ENCODE measurements around a stretch of chr3.

DNA sequence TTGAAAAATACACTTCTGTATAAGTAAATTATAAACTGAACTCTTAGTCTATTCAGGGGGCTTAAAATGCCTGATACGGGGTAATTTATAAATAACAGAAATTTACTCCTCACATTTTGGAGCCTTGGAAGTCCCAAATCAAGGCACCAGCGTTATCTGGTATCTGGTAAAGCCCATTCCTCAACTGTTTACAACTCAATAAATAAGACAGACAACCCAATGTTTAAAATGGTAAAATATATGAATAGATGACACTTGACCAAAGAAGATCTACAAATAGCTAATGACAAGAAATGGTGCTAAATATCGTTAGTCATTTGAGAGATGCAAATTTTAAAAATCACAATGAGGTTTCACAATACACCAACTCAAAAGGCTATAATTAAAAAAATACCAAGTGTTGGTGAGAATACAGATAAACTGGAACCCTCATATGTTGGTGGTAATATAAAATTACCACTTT, 434.3 kb downstream of the SHQ1 start:
- PRO-cap, result no peak

GRCh38 chr3:72452680-72453068, 395.6 kb downstream of the SHQ1 start:
- PRO-cap, result unidirectional peak, minus-strand start at chr3:72452838; unidirectional peak, minus-strand start at chr3:72452925

DNA sequence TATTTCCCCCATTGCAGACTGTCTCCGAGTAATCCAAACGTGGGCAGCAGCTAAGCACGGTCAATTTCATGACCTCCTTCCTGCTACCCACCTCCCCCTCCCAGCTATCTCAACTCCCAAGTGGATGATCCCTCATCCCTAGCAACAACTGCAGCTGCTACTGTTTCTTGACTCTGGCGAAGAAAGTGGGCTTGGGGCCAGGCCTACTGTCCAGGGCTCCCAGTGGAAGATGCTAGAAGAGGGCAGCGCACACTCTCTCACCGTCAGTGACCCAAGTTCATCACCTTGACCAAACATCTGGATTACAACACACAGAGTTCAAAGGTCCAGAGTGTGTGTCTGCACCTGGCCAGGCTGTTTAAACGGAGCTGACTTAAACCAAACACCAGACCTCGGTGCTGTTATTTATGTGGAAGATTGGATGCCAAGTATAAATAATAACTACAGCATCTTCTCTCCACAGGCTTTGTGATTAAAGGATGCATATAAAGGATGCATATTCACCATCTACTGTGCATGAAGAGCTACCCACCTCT, 385.6 kb downstream of the SHQ1 start:
- PRO-cap, result no peak

DNA sequence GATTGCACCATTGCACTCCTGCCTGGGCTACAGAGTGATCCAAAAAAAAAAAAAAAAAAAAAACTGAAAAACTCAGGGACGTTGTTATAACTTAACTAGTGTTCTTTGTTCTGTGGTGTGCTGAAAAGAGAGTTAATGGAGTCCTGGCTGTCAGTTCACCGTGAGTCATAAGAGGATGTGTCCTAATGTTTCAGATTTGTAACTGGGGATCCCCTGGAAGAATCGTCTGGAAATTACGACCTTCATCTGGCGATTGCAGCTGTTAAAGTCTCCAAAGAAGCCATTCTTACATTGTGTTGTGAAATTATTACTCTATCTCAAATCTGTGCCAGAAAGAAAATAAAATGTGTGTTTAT, 1.0 kb upstream of the GXYLT2 start:
- PRO-cap, result no peak

GRCh38 chr3:72953409-72953954, 43.1 kb upstream of the PPP4R2 start:
- PRO-cap, result no peak

DNA sequence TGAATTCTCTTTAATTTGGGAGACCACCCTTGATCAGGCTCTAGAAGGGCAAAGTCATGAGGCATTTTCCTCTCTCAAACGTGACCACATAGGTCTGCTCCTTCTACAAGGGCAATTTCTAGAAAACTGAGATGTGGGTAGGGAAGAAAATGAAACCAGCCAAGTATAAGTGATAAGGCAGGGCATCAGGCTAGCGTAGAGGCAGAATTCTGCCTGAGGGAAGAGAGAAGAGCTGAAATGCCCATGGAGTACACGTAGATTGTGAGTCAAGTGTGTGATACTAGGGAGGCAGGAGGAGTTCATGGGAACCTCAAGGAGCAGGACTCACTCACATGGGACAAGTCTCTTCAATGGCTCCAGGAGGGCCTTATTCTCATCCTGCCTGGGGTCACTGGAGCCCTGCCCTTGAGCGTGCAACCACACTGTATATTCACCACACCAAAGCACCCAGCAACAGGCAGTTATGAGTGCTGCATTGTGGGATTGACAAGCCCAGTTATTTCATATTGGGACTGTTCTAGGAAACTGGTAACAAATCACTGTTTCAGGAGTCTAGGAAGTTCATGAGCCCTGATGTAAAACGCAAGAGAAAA, 34.8 kb upstream of the PPP4R2 start:
- PRO-cap, result no peak

DNA sequence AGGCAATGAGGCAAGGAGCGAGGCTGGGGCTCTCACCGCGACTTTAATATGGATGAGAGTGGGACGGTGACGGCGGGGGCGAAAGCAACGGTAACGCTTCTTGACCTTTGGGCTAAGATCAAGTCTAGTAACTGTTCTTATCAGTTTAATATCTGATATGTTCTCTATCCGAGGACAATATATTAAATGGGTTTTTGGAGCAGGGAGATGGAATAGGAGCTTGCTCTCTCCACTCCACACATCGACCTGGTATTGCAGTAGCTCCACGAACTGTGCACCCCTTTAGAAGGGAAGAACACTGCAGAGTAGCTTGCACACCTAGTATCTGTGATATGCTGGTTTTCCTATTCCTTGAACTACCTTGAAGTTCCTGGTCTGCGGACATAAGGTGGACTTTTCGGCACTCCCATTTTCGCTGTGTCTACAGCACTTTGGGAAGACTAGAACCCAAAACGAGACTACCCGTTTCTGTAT, 49.5 kb downstream of the EBLN2 start:
- PRO-cap, result no peak

DNA sequence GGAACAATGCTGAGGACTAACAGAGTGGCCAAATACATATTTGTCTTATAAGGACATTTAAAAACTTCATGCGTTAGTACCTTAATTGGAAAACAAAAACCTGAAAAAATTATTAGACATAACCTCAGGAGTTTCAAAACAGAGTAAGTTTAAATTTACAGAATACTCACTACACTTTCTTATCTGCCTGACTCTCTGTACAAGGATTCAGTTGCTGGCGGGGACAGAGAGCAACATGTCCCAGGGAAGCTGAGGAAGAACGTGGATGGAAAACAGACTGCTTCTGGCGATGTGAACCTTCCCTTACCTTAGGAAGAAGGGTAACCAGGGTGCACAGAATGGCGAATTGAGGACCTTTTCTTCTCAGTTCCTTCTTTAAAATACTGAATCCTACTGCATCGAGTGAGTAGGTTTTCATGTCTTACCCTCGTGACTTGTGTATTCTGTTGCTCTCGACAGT, 178.3 kb downstream of the PDZRN3 start:
- PRO-cap, result no peak

- PRO-cap, result no peak
These were observed 121.0 kb downstream of the PDZRN3 start for GRCh38 chr3:73503818-73504039.

DNA sequence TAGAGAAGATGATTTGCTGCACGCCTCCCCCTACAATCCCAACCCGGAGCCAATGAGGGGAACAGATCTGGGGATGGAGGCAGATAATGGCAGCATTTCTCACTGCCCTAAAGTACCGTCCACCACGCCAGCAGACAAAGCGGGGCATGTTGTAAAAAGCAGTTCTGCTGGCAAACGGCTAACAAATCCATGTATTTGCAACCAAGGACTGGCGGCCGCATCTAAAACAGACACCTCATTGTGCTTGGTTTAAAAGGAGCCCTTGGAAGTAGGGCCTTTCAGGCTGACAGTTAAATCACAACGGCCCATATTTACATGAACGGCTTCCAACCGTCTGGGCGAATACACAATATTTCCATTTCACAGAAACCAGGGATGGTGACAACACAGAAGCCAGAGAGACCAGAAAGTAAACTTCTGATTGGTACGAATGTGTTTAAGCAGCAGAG, 113.2 kb downstream of the PDZRN3 start:
- PRO-cap, result no peak

DNA sequence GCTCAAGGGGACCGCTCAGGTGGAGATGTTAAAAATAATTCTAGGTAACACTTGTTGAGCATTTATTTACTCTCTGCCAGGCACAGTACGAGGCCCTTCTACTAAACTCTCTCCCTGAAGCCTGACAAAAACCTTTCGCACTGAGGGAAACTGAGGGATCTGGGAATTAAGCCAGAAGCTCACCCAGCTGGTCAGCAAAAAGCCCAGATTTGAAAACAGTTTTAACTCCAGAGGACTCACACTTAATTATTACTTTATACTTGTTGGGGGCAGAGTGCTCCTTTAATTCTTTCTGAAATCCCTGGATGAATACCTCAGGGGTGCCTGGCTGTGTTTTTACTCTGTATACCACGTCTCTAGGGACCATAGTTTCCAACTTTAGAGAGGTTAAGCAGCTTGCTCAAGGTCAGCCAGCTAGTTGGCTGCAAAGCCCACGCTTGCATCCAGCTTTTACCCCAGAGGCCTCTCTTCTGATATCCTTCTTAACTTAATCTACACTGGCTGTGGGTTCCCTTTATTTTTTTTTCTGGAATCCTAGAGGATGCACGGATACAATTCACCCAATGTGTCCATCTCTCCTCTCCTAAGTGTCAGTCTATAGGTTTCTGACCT, 1.5 kb downstream of the PDZRN3 start:
- PRO-cap, result no peak

- PRO-cap, result no peak
These were observed 34.2 kb upstream of the PDZRN3 start for GRCh38 chr3:73658719-73659466.

DNA sequence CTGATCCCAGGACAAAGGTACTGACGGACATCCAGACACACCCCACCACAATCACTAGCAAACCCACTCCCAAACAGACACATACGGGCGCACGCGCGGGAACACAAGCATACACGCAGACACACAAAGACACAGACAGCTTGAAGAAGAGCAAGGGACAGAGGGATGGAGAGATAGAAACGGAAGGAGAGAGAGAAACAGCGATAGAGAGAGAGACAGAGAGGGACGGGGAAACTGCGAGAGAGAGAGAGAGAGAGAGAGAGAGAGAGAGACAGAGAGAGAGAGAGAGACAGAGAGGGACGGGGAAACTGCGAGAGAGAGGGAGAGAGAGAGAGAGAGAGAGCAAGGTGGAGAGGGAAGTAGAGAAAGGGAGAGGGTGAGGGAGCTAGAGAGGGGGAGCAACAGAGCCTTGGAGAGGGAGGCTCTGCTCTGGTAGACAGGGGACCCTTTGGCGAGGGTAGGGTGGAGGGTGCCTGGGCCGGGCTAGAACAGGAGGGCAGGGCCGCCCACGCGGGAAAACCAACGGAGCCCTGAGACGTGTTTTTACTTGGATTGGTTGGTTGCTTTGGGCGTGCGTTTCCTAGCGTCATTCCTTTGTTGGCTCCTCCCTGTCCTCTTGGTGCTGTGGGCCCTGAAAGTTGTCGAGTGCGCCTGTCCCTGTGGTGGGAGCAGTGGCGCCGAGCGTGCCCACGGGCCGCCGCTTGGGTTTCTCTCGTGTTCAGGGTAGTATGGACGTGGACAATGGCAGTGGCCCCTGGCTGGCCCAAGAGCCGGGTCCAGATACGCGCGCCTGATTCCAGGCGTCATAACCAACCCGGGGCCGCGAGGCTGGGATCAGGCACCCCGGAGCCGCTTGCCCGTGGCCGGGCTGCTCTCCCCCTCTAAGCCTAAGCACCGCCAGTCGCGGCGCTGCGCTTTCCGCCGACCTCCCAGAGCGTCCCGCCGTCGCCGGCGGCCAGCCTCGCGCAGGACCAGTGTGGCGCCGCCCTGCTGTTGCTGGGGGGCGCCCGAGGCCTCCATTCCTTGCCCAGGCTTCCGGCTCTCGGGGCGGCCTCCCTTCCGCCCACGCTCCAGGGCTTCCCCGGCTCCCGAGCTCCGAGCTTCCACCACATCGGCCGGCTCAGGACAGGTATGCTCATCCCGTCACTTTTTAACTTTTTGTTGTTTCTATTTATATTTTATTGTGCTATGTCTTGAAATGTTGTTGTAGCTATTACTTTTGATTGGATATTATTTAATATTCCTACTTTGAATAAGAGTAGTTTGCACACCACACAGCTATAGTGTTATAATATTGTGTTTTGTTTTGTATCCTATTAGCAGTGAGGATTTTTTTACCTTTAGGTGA, 8.0 kb downstream of the FRG2C start:
- PRO-cap, result bidirectional peak, plus-strand start at position 654 of the sequence, minus-strand start at position 450 of the sequence

DNA sequence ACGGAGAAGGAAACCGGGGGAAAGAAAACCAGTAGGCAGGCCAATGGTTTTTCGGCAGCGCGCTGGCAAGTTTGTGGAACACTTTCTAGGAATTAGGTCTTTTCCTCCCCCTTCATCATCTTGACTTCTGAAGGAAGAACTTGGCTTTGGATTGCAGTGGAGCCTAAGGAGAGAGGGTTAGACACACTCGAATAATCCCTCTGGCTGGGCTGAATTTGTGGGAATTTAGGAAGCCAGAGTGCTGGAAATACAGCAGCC, 339 bp downstream of the ROBO2 start:
- PRO-cap, result no peak

- PRO-cap, result no peak
These were observed 1338.7 kb downstream of the ROBO2 start for GRCh38 chr3:78378626-78378948.

DNA sequence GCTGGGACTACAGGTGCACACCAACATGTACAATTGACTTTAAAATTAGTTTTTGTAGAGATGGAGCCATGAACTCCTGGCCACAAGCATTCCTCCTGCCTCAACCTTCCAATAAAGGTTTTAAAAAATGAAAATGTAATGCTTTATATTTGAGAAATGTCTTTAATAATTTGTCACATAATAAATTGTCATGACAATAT, 1057.7 kb downstream of the ROBO1 start:
- PRO-cap, result no peak

DNA sequence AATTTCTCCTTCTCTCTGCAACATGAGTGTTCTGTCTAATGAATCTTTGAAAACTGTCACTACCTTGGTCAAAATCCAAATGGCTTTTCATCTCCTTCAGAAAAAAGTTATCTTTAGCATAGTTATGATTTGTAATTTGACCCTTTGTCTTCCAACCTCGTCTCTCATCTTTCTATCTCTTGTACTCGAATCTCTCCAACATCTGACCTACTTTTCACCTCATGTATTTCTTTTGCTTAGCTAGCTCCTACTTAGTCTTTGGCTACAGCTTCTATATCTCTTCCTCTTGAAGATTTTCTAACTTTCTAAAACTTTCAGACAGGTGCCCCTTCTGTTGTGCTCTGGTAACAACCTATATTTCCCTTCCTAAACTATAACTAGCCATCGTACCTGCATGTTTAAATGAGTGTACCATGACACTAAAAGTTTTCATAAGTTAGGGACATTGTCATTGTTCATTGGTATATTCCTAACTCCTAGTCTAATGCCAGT, 971.0 kb downstream of the ROBO1 start:
- PRO-cap, result no peak

DNA sequence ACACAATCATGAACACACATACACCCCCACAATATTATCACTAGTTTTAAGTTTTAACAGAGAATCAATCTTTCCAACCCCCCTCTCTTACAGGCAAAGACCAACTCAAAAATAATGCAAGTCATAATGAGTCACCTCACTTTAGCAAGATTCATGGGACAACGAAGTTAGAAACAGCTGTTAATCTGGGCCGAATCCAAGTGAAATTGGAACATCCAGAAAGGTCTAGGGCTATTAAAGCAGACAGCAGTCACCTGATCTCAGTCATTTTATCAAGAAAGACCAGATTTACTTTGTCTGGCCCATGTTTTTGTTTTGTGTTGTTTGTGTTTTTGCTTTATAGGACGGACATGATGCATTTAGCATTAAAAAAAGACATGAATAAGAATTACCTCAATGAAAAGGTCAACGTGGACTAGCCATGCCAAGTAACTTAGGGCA, 18.0 kb downstream of the GBE1 start:
- PRO-cap, result no peak

DNA sequence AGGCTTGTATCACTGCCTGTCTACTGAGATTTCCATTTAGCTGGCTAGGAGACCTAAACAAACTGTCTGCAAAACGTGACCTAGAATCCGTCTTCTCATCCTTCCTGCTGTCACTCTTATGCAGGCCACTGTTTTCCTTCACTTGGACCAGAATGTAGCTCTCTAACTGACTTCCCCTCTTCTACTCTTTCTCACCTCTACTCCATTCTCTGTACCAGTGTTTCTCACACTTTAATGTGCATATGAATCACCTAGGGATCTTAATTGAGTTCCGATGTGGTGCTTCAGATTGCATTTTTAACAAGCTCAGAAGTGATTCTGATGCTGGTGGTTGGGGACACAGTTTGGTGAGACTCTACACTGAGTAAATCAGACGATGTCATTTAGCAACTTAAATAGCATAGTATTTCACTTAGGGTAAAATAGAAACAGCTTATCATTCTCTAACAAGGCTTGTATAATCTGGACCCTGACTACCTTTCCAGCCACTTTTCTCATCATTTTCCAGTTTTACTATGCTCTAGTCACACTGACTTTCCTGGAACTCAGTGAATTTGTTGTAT, 1.6 kb upstream of the GBE1 start:
- PRO-cap, result no peak

- PRO-cap, result unidirectional peak, plus-strand start at chr3:84242815
These were observed 716.1 kb upstream of the CADM2 start for GRCh38 chr3:84242741-84243096.